Left ventricle myocardium (tissue), 1 donor: Measurements from ENCODE around the genes OOSP4A, PRPF19, TMEM132A and CD6.

- PRO-cap: no peak
Observed at GRCh38 chr11:59218754-59219470, 6.2 kb upstream of the MPEG1 start.

- PRO-cap: no peak
Observed at GRCh38 chr11:59291092-59291519, 67.6 kb upstream of the OR5AN1 start.

DNA sequence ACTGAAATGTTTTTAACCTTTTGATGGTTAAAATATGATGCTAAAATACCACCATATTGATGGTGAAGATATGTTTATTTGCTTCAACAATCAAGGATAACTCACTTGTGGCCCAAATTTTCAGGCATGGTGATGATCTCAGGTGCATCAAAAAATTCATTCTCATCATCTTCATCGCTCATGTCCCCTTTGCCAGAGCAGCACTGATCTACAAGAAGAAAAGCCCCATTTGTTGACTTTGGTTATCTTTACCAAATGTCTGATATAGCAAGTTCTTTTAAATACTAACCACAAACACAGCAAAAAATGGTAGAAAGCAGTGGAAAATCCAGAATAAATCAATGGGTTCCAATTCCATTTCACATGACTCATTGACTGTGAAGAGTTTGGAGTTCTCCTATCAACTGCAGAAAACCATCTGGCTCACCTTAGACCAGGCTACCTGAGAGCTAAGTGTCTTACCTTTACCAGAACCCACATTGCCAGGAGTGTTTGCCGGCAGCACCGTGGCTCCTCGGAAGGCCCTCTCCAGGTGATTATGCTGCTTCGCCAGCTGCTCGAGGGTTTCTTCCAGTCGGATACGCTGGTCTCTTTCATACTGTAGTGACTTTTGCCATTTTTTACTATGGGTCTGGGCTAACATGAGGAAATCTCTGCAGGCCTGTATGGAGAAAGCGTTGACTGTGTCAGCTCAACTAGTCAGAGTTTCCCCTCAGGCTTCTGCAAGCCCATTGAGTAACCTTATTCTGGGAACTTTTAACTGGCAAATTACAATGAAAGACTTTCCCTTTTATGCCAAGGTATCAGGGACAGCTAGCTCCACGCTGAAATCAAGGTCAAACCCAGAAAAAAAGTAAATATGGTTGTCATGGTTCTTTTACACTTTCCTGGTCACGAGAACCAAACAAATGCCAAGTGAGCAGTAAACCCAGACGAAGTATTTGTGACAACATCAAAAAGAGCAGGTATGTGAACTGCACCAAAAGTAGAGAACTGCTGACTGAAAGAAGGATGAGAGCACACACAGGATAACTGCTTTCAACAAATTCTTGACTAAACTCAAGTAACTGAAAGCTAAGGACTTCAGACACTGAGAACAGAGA, 14.0 kb downstream of the OSBP start:
- PRO-cap: no peak

GRCh38 chr11:59626864-59627370, 11.3 kb upstream of the OSBP start:
- PRO-cap: unidirectional peak, minus-strand start at chr11:59627019

DNA sequence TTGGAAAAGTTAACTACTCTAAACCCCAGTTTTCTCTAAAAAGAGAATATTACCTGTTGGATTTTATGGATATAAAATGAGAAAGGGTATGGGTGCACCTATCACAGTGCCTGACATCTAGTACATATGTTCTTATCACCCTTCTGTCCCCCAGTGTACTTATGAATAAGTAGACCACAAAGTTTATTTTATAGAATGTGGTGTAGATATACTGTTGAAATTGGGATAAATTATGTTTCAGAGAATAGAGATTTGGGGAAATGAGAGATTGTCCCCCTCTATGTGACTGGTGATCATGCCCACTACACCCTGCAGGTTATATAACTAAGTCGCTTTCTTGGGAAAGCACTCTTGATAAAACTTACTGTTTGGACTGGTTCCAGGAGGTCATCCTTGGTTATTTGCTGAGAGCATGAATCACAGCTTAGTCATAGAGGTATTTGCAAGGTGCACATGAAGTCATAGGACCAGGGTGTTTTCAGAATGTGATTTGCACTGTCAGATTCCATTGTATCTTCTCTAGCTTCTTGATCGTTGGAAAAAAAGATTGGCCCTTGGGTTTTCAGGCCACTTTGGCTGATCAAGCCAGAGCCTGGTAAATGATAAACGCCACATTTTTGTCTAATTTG, 21.2 kb downstream of the STX3 start:
- PRO-cap: no peak

GRCh38 chr11:59806824-59808015, 3.4 kb downstream of the MRPL16 start:
- PRO-cap: no peak

DNA sequence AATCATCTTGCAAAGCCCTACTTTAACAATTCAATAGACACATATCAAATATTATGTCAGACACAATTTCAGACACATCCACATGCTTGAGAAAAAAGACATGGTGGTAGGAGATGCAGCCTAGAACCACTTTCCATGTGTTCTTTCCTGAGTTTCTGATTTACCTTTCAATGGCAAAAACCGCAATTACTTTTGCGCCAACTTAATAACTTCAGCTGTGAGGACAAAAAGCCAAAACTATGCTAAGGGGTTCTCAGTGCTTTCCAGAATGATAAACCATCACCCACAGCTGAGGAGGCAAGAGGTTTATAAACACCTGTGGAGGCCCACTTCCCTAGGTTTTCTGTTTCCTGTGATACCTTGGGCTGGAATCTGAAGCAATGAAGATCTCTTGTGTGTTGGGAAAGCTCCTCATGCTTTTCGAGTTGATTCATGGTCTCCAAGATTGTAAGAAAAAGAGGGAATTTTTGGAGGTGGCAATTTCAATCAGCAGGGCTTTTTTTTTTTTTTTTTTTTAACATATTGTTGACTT, at the start of gene OOSP4A:
Gene OOSP4A, plus strand, starts transcription at position 381 of the 532 bp plus-strand sequence.
- PRO-cap: no peak

DNA sequence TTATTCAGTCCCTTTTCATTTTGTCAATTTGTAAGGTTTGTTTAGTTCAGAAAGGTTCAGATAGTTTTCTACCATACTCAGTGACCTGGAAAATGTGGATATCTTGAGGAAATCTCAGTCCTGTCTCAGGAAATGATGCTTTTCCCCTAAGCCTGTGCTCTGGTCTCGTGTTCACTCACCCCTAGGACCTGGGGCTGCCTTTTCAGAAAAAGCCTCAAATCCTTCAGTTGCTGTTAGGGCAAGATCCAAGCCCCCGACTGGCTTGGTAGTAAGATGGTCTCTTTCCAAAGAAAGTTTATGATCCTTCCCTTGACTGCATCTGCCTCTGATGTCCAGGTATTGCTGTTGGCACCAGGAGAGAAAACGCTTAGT, 21.7 kb downstream of the MS4A6A start:
- PRO-cap: no peak

DNA sequence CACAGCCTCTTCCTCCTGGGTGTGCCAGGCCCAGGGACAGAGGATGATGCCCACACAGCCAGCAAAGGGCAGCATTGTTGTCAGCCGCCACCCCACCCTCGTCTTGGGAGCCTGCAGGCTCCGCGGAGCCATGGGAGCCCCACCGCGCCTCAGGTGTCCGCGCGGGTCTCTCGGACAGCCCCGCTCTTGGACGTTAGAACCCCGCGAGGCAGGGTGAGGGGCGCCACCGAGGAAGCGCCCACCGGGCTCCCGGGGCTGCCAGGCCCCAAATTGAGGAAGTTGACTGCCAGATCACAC, 83.9 kb upstream of the MS4A8 start:
- PRO-cap: no peak

GRCh38 chr11:60767214-60767806, 10.6 kb downstream of the MS4A15 start:
- PRO-cap: no peak

GRCh38 chr11:60781099-60781484, 4.0 kb upstream of the MS4A10 start:
- PRO-cap: no peak

DNA sequence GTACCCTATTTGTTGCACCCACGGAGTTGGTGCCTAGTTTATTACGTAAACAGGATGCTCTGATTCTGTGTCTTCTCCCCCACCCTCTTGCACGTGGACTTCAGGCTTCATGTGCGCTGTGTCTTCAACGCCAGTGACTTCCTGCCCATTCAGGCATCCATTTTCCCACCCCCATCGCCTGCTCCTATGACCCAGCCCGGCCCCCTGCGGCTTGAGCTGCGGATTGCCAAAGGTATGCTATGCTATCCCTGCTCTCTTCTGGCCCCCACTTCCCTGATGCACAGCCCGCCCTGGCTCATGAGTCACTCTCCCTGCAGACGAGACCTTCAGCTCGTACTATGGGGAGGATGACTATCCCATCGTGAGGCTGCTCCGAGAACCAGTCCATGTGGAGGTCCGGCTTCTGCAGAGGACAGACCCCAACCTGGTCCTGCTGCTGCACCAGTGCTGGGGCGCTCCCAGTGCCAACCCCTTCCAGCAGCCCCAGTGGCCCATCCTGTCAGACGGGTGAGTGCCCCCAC, 5.8 kb downstream of the ZP1 start:
- PRO-cap: no peak

GRCh38 chr11:60895048-60895774, 11.2 kb downstream of the PRPF19 start:
- PRO-cap: no peak

GRCh38 chr11:60906259-60906998, at the start of gene PRPF19:
Gene PRPF19, minus strand, starts transcription at chr11:60906585.
- PRO-cap: bidirectional peak, plus-strand start at chr11:60906779, minus-strand start at chr11:60906585

GRCh38 chr11:60914610-60915259, 777 bp downstream of the TMEM109 start:
- PRO-cap: unidirectional peak, minus-strand start at chr11:60914757

- PRO-cap: unidirectional peak, plus-strand start at chr11:60924474
Observed at GRCh38 chr11:60924247-60925259, at the start of gene TMEM132A. Gene TMEM132A, plus strand, starts transcription at chr11:60924460.

- PRO-cap: no peak
Observed at GRCh38 chr11:60938175-60938661, 13.8 kb downstream of the SLC15A3 start.

DNA sequence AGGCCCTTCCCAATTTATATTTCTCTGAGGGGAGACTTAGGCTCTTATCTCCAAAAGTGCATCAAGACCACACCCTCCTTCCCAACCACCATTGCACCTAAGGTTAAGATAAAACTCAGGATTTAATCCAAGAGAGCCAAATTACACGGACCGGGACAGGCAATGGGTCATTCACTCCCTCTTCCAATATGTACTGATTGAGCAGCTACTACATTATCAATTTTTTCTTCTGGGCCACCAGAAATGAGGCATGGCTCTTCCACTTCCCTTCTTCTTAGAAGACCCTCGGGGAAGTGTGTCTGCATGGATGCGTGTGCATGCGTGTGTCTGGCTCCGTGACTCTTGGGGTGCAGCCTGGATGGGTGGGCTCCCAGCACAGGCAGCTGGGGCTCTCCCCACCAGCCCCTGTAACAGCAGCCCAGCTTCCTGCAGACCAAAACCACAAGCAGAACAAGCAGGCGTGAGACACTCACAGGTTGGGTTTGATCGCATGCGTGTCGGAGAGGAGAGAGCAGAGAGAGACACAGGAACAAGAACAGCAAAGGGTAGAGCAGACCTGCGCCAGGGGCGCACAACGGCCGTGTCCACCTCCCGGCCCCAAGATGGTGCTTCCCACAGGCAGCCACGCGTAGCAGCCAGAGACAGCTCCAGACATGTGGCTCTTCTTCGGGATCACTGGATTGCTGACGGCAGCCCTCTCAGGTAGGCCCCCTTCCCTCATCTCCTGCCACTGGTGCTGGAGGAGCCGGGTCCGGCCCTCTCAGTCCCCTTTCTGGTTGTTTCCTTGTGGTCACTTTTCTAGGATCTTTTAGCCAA, at the start of gene CD6:
Gene CD6, plus strand, starts transcription at position 468 of the 816 bp plus-strand sequence.
- PRO-cap: no peak

GRCh38 chr11:61076401-61076795, 25.9 kb upstream of the CD5 start:
- PRO-cap: no peak

DNA sequence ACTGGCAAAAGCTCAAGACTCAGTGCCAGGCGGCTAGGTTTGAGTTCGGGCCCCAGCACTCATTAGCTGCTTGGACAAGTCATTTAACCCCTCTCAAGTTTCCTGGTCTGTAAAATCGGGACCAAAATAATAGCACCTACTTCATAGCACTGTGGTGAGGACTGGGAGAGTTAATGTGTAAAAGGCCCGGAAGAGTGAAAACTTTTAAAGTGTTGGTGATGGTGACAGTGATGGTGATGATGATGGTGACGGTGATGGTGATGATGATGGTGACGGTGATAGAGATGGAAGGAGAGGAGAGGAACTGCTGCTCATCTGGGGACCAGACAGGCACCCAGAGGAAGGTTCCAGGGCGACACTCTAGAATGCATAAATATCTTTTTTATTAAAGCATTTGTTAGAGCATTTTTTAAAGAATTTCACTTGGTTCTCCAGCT, 8.4 kb downstream of the CD5 start:
- PRO-cap: no peak